Skin of body (tissue), 2 donors: ENCODE results near the genes RNPEPL1, AQP12B and CROCC2.

DNA sequence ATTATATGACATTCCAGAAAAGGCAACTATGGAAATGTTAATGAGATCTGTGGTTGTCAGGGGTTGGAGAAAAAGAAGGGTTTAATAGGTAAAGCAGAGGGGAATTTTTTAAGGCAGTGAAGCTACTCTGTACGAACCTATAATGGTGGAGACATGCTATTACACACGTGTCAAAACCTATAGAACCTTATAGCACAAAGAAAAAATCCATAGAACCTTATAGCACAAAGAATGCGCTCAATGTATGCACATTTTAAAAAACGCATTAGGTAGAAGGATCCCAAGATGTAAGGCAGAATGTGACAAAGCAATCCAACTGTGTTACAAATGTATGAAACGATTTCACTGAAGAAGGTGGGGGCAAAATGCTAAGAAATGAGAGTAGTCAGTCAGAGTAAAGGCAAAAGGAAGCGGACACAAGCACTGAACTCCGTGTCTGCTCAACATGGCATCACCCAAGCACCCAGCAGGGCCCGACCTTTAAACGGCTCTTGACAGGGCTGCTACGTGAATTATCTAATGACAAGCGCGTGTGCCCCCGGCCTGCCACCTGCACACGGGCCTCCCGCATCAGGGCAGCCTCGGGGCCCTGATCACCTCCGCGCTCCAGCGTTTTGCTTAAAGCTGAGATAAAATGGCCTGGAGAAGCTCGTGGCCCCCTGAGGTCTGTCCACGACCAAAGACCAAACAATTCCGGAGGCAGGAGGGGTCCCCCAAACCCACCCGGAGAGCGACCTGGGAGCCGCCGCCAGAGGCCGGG, 574 bp downstream of the NDUFA10 start:
- RAMPAGE, long total RNA = no peak

DNA sequence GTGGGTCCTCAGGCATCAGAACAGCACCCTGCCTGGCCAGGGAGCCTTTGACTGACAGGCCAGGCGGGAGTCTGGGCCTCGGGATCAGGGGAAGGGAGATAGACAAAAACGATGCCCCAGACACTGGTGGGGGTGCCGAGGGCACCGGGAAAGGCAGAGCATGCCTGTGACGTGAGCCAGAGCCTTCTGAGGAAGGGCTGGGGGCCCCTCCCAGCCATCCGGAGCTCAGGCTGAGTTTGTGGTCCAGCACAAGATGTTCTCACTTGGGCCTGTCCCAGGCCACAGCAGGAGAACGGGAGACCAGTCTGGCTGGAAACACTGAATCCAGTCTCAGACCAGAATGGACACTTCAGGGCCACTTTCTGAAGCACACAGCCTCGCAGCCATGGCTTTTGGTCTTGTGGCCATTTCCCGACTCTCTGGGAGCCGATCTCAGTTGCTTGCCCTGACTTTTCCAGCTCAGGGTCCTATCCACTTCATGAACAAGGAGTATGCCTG, 134.9 kb upstream of the GPC1 start:
- RAMPAGE, long total RNA = no peak

DNA sequence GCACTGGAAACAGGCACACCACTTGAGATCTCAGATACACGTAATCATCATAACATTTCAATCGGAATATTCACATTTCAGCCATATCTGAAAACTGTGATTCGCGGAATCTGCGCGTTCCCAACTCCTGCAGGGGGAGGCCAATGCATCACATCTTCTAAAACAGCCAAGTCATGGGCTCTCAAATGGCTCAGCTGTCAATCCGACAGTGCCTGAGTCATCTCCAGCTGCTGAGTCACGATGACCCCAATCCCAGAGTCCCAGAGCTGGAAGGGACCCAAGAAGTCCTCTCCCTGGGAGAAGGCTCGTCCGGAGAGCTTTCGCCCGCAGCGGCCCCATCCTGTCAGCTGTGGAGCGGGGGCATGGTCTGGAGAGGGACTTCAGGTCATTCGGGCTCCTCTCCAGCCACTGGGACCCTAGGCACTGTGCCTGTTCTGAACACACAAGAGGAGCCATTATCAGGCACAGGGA, 47.9 kb upstream of the GPC1 start:
- RAMPAGE, long total RNA = no peak

DNA sequence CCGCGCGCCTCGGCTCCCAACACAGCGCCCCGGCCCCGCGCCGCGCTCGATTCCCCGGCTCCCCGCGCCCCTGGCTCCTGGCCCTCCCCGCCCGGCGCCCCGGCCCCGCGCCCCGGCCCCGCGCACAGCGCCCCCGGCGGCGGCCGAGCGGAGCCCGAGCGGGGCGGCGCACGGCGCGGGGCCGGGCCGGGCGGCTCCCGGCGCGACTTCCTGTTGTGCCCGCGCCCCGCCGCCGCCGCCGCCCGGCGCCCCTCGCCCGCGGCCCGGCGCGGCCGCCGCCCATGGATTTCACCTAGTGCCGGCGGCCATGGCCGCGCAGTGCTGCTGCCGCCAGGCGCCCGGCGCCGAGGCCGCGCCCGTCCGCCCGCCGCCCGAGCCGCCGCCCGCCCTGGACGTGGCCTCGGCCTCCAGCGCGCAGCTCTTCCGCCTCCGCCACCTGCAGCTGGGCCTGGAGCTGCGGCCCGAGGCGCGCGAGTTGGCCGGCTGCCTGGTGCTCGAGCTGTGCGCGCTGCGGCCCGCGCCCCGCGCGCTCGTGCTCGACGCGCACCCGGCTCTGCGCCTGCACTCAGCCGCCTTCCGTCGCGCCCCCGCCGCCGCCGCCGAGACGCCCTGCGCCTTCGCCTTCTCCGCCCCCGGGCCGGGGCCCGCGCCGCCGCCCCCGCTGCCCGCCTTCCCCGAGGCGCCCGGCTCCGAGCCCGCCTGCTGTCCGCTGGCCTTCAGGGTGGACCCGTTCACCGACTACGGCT, at the start of gene RNPEPL1:
TSS of gene RNPEPL1 (plus strand) at position 205 of the 746 bp plus-strand sequence.
- RAMPAGE, long total RNA = no peak

GRCh38 chr2:240573505-240574204, 5.4 kb downstream of the RNPEPL1 start:
- RAMPAGE, long total RNA = no peak

DNA sequence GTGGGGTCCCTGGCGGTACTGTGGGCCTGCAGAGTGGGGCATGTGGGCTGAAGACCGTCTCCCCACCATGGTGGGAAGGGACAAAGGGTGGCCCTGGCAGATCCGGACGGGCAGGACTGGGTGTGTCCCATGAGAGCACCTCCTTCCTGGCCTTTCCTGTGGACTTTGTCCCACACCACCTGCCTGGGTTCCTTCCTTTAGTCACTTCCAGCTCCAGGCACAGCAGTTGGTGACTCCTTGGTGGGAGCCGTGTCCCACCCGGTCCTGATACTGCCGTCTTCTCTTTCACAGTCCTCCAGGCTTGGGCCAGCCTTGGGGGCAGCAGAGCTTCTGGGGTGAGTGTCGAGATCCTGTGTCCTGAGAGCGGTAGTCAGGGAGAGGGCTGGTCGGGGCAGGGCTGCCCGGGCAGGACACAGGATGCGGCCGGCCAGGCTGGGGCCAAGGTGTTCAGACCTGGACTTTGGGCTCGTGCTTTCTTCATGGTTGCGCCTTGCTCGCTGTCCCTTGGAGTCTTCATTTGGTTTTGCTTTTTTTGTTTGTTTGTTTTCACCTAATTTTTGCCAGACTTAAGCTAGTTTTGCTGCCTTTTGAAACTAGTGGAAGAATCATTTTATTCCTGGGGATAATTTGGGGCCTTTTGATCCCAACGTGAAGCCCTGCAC, 18.8 kb downstream of the CAPN10 start:
- RAMPAGE, long total RNA = no peak

DNA sequence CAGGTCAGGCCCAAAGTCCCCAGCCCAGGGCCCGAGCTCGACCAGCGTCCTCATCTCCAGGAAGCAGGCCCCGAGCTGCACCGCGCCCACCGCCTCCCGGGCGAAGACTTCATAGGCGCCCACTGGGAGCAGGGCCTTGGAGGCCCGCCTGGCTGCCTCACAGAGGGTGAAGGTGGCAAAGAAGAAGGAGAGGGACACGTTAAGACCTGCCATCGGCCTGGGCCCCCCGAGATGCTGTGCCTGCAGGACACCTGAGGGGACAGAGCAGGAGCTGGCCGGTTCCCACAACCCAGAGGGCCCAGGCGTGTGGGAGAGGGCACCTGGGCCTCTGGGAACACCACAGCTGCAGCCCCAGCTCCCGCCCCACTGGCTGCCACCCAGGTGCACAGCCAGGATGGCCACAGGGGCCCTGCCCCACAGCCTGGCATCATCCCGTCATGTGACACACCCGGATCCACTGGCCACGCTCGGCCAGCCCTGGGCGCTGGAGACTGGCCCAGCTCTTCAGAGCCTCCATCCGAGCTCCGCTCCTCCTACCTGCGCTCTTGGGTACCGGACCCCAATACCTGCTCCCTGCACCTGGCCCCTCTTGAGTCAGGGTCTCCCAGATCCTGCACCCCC, at the start of gene AQP12B:
TSS of gene AQP12B (minus strand) at position 261 of the 621 bp plus-strand sequence.
- RAMPAGE, long total RNA = no peak

DNA sequence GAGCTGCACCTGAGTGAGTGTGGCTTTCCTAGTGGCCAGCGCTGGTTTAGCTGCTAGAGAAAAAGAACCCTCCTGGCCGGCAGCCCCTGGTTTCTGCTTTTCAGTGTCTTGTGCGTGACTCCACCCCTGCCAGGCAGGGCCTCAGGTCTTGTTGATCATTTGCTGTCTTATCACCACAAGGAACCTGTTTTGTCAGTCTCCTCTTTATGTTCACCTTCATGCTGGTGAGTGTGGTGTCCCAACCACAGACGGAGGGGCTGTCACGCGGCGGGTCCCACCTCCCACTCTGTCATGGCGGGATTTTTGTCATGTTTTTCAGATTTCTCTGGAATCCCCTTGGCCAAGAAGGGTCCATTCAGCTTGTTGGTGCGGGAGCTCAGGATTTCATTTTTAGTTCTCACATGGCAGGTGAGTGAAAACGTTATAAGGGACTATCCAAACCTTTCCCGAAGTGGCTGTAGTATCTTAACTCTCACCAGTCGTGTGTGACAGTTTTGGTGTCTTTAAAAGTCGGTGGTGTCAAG, 3.5 kb upstream of the AQP12B start:
- RAMPAGE, long total RNA = no peak

- RAMPAGE, long total RNA = no peak
Measured at GRCh38 chr2:240792177-240792701, 27.8 kb downstream of the KIF1A start.

DNA sequence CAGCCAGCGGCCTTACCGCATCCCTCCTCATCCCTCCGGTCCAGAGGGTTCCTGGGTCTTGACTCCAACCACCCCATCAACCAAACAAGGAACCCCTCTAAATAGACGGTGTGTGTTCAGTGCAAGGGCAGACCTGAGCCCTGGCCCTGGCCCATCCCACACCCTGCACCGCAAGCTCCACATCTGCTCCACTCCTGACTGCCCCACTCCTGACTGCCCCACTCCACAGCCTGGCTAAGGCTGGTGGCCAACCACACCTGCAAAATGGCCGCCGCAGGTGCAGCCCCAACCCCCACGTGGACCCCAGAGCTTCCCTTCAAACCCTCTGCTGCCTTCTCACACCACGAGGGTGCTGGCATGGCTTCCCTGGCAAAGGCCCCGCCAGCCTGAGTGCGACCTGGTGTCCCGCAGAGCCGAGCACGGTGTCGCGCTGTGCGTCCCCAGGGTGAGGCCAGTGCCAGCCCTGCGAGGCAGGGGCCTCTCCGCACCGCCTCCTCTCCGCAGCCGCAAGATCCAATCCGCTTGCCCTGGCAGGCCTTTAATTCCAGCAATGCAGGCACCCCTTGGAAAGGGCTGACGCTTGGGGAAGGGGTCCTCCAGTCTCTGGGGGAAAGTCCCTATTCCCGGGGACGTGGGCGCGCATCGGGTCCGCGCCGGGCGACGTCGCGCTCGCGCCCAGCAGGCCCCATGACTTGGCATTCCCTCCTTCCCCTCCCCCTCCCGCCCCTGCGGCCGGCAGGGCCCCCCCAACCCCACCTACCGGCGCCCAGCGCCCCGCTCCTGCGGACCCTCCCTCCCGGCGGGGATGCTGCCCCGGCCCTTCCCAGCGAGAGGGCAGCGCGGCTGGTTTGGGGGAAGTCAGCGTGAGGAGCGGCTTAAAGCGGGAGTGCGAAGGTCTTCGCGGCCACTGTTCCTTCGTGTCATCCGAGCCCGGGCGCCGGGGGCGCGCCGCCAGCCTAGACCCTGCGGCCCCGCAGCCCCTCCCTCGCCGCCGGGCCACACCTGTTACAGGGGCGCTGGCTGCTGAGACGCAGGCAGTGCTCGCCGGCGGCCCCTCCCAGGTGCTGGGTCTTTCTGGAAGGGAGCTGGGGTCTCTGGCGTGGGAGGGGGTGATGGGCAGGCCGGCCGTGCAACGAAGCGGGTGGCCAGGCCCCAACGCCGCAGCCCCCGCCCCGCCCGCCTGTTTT, 1.3 kb downstream of the KIF1A start:
- RAMPAGE, long total RNA = no peak

GRCh38 chr2:240820933-240821723, 1.1 kb upstream of the KIF1A start:
- RAMPAGE, long total RNA = no peak

- RAMPAGE, long total RNA = no peak
Measured at GRCh38 chr2:240872546-240873034, 4.0 kb downstream of the AGXT start.

GRCh38 chr2:240893160-240894166, 2.5 kb downstream of the MAB21L4 start:
- RAMPAGE, long total RNA = no peak

- RAMPAGE, long total RNA = no peak
Measured at GRCh38 chr2:240905996-240906650, at the start of gene CROCC2. CROCC2 (plus strand) TSS chr2:240906336.

GRCh38 chr2:240998905-240999517, 593 bp downstream of the SNED1 start:
- RAMPAGE, long total RNA = no peak

- RAMPAGE, long total RNA = no peak
Measured at GRCh38 chr2:241006206-241006542, 7.8 kb downstream of the SNED1 start.

DNA sequence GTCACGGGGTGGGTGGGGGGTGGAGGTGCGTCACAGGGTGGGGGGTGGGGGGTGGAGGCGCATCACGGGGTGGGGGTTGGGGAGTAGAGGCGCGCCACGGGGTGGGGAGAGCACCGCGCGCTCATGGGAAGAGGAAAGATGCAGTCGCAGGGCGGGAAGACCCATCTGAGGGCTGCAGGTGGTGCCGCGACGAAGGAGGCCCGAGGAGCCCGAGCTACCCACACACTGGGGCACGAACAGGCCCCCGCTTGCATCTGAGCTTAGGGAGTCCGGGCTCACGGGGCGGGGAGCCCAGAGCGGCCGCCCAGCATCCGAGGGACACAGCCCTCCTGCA, 37.6 kb downstream of the SNED1 start:
- RAMPAGE, long total RNA = no peak

DNA sequence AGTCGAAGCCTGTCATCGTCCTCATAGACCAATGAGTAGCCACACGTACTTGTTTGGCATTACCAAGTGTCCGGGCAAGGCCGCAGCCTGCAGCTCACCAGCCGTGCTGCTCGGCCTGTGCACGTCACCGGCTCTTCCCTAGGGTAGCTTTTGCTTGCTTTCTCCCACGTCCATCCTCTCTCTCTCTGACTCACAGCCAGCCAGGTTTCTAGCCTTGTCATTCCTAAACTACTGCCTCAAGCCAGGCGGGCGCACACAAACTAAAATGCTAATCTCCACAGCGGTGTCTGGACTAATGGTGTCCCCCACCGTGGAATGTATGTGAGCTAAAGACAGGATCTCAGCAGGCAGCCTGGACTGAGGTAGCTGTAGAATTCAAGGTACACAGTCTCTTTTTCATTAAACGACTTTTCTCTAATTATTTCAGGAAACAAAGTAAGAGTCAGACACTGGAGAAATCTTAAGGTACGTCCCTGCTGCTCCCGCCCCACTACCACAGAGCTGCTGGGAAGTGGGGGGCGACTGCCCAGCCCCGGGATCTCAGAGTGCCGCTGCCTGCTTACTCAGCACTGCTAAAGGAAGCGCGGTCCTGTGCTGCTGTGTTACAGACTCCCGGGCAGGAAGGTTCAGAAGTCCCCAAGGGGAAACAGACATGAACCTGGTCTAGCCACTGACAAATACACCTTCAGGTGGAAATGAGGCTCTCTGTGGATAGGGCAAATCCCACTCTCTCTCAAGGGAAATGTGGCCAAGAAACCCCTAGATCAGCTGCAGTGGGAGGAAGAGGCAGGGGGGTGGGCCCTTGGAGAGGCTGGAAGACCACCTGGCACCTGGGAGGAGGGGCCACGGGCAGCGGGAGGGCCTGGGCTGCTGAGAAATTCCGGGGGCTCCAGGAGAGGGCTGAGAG, 13.9 kb downstream of the MTERF4 start:
- RAMPAGE, long total RNA = no peak

- RAMPAGE, long total RNA = no peak
Measured at GRCh38 chr2:241114693-241115604, 12.9 kb upstream of the MTERF4 start.

- RAMPAGE, long total RNA = no peak
Measured at GRCh38 chr2:241161478-241161851, 11.2 kb downstream of the PPP1R7 start.